ENCODE measurements around the genes TMEM87B and PSD4.

- PRO-cap = unidirectional peak, plus-strand start at chr2:112055217; unidirectional peak, plus-strand start at chr2:112055386; bidirectional peak, plus-strand start at chr2:112055903, minus-strand start at chr2:112055710
These were observed at the start of gene TMEM87B for GRCh38 chr2:112055107-112055779. Gene TMEM87B, plus strand, starts transcription at chr2:112055269.

DNA sequence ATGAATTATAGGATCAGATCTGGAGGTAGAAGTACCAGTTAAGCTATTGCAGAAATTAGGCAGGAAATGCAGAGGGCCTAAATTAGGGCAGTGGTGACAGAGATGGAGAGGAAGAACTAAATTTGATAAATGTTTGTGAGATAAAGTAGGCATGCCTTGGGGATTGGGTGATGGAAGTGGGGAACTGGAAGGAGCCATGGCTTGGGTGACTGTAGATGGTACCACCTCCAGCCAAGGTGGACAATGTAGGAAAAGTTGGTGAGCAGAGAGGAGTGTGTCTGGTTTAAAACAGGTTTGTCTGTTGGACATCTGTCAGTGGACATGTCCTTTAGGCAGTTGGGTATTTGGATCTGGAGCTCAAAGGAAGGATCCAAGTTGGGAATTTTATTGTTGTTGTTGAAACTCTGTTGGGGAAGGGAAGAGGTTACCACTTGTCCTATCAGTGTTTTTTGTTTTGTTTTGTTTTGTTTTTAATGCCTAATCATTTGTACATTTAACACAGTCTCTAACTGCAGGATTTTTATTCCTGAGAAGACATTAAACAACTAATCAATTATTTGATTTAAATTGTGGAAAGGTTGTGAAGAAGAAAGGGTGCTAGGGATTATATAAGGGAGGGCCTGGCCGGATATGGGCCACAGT is 3.8 kb downstream of the TMEM87B start:
- PRO-cap = no peak

DNA sequence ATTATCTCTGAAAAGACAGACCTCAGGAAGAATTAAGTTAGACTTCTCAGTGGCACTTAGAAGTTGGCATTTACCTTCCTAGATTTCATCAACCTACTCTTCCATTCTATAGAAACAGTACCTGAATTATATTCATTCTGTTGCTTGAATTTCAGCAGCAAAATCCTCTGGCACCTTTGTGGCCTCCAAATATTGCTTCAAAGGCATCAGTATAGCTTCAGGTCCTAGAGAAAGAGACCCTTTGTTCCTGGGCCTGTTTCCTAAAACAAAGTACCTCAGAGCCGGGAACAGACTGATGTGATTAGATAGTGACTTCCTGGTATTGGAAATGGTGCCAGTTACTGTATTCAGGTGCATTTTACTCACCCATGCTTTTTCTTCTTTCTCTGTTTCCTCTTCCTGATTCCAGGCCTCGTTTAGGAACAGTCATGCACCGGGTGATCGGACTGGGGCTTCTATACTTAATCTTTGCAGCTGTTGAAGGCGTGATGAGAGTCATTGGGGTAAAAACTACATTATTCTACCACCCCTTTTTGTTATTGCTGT is 34.2 kb downstream of the TMEM87B start:
- PRO-cap = no peak

GRCh38 chr2:112139355-112139697 is 1.1 kb downstream of the FBLN7 start:
- PRO-cap = no peak

GRCh38 chr2:112314753-112315408 is 39.5 kb downstream of the ZC3H6 start:
- PRO-cap = no peak

GRCh38 chr2:112534369-112535256 is 7.7 kb upstream of the POLR1B start:
- PRO-cap = no peak

DNA sequence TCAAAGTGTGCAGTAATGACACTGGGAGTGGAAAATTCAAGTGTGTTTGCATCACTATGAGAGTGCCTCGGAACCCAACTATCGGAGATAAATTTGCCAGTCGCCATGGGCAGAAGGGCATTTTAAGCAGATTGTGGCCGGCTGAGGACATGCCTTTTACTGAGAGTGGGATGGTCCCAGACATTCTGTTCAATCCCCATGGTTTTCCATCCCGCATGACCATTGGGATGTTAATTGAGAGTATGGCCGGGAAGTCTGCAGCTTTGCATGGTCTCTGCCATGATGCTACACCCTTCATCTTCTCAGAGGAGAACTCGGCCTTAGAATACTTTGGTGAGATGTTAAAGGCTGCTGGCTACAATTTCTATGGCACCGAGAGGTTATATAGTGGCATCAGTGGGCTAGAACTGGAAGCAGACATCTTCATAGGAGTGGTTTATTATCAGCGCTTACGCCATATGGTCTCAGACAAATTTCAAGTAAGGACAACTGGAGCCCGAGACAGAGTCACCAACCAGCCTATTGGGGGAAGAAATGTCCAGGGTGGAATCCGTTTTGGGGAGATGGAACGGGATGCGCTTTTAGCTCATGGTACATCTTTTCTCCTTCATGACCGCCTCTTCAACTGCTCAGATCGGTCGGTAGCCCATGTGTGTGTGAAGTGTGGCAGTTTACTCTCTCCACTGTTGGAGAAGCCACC is 9.4 kb upstream of the CHCHD5 start:
- PRO-cap = no peak

DNA sequence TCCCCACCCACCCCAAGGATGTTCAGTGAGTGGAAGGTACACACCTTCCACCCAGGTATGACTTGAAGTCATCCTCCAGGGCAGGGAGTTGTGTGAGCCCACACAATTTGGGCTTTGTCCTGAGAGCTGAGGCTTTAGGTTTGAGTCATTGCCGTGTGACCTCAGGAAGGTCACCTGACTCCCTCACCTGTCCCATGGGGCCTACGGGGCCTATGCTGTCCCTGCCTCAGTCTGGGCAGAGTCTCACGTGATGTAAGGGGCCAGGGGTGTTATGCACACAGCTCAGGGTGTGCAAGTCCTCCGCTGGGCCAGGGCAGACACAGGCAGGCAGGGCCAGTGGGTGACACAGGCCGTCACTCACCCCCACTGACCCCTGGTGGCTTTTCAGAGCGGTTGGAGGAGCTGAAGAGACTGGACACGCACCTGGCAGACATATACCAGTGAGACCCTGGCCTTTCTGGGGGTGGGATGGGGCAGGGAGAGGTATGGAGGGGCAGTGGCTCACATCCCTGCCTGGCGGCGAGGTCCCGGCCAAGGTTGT is 5.1 kb downstream of the NT5DC4 start:
- PRO-cap = no peak

DNA sequence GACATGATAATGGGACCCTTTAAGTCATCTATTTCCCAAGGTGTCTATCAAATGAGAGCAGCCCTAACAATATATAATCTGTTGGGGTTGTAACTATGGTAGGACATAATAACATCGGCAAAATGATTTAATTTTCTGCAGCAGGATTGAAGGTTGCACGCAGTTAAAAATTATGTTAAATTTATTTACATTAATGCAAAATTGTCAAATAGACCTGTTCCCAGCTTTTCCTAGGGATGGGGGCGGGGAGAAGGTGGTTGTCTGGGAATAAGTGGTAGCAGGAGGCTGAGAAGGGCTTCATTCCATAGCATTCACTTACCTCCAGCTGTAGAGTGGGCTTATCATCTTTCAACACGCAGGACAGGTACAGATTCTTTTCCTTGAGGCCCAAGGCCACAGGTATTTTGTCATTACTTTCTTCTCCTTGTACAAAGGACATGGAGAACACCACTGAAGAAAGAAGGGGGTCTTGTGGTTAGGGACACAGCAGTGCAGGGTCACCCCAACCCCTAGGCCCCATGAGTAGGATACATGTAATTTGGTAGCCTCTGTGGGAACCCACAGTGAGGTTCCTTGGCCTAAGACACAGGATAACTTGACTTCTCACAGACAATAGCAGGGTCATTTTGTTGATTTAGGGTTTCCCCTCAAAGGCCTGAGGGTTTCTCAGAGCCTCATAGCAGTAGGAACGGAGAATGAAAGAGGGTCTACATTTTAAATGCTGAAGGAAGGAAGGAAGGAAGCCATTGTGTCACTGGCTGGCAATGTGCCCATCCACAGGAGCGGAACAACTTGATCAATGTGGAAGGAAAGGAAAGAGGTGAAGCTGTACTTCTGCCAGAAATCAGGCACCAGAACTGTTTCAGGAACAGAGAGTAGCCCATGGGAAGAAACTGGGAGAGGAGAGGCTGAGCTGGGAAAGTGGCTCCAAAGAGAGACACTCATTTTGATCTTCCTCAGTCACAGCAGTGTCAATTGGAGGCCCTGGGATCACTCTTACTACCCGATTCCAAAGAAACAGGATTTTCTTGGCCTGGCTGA is 5.3 kb downstream of the IL1B start:
- PRO-cap = no peak

- PRO-cap = no peak
These were observed 12.2 kb upstream of the IL1B start for GRCh38 chr2:112848756-112849260.

- PRO-cap = no peak
These were observed 9.2 kb downstream of the IL1F10 start for GRCh38 chr2:113076953-113077450.

DNA sequence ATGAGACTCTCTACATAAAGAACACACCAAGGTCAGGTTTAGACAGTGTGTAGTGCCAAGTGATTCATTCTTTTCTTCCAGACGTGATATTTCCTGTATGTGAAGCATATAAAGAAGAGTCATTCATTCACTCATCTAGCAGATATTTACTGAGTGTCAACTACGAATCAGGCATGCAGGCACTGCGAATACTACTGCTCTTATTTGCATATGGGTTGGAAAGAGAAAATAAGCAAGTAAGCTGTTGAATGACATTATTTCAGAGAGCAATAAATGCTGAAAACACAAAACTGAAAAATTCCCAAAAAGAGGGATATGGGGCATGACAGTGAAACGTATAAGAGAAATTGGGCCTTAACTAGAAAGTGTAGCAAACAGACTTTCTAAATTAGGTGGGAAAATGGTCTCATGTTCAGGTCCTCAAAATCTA is 15.3 kb upstream of the PSD4 start:
- PRO-cap = no peak

- PRO-cap = no peak
These were observed at the start of gene PSD4 for GRCh38 chr2:113173327-113174356. Gene PSD4, plus strand, starts transcription at chr2:113173971.

- PRO-cap = no peak
These were observed 9.1 kb downstream of the PSD4 start for GRCh38 chr2:113182464-113183629.

GRCh38 chr2:113206177-113206946 is 32.6 kb downstream of the PSD4 start:
- PRO-cap = no peak

- PRO-cap = no peak
These were observed 42.1 kb downstream of the PAX8 start for GRCh38 chr2:113236350-113237370.

DNA sequence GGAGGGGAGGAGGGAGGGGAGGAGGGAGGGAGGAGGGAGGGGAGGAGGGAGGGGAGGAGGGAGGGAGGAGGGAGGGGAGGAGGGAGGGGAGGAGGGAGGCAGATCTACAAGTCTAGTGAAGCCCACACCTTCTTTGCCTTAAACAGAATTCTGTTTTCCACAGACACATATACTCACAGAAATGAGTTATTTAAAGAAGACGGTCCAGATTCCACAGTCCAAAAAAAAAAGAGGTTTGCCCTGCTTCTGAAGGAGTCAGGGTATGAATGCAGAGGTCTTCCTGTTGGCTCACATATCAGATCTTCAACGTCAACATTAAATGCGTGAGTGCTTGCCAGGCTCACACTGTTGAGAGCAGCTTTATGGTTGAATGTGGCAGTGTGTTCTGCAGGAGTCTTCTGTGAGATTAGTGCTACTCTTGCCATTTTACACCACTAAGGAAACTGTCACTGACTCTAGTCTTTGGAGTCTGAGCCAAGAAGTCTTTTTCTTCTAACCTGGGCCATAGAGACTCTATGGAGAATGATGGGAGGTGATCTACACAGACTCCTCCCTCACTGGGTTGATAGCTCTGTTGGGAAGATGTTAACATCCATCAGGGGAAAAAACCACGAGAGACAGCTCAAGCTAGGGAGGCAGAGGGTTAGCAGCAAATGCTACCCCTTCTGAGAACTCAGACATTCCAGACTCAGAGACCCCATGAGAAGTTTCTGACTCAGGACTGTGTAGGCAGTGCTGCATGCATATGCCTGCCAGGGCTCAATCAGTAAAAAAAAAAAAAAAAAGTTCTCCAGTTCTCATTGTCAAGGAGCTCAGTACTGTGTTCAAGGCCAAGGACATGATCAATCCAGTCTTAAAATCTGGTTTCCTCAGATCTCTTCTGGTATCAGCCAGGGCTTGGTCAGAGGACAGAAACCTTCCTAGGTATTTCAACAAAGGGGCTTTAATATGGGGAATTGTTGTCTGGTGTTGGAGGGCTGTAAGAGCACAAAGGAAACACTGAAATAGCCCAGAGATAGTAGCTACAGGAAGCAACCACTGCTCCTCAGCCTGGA is 23.2 kb downstream of the PAX8 start:
- PRO-cap = no peak

GRCh38 chr2:113265427-113266676 is 12.9 kb downstream of the PAX8 start:
- PRO-cap = no peak

DNA sequence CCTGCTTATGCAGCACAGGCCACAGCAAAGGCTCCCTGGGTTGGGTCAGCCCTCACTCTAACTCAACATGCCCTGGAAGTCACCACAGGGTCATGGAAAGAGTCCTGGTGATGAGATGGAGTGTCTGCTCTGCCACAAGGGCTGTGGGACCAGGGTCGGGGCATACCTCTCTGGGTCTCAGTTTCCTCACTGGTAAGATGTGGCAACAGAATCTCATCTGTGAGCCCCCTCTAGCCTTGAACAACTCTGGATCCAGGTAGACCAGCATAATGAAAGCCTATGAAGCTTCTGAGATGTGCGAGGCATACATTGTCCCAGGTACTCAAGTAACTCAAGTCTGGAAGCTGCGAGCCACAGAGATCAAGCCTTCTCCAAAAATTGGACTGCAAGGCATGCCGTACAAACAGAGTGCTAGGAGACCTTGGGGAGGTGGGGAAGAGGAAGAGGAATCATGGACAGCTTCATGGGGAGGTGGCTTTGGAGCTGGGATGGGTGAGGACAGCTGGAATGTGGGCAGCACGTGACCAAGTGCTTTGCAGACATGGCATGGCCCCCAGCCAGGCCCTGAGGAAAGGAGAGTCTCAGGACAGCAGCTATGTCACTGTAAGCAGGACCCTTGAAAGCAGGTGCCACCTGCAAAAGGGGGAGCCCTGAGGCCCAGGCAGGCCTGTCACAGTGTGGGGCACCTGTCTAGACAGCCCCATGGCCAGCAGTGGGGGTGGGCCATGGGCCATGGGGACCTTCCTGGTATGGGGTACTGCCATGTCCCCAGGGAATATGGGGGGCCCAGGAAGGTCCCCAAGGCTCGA is 10.3 kb downstream of the PAX8 start:
- PRO-cap = no peak

DNA sequence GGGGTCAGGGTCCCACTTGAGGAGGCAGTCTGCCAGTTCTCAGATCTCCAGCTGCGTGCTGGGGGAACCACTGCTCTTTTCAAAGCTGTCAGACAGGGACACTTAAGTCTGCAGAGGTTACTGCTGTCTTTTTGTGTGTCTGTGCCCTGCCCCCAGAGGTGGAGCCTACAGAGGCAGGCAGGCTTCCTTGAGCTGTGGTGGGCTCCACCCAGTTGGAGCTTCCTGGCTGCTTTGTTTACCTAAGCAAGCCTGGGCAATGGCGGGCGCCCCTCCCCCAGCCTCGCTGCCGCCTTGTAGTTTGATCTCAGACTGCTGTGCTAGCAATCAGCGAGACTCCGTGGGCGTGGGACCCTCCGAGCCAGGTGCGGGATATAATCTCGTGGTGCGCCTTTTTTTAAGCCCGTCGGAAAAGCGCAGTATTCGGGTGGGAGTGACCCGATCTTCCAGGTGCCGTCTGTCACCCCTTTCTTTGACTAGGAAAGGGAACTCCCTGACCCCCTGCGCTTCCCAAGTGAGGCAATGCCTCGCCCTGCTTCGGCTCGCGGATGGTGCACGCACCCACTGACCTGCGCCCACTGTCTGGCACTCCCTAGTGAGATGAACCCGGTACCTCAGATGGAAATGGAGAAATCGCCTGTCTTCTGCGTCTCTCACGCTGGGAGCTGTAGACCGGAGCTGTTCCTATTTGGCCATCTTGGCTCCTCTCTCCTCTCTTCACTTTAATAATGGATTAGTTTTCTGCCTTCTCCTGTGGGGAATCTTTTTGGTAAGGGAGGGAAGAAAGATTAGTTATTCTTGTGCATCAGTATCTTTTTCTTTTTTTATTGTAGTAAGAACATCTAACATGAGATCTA is 21.4 kb upstream of the FOXD4L1 start:
- PRO-cap = no peak

Data from left cardiac atrium (tissue), 1 donor.